ENCODE data around the gene BCAS1.

DNA sequence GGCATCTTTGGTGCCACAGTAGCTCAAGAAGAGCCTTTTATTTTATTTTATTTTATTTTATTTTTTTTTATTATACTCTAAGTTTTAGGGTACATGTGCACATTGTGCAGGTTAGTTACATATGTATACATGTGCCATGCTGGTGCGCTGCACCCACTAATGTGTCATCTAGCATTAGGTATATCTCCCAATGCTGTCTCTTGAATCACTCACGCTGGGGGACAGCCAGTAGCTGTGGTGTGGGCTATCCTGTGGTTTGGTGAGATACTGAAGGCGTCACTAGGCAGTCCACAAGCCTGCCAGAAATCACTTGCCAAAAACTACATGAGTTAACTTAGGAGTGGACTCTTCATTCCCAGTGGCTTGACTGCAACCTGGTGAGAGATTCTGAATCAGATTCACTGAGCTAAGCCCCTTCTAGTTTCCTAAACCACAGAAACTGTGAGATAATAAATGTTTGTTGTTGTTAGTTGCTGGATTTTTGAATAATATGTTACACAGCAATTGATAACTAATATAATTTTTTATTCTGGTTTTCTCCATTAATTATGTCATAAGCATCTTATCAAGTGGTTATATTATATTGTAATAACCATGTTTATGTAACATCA, 191.3 kb downstream of the TSHZ2 start:
- PRO-cap, 4 experiments = no peak in any of the 4 experiments
- RAMPAGE, long total RNA, 2 experiments = no peak in any of the 2 experiments
- RRBS = no CpG with 5 or more reads among the region's 3 CpGs

- PRO-cap, 4 experiments = no peak in any of the 4 experiments
- RAMPAGE, long total RNA, 2 experiments = no peak in any of the 2 experiments
- RRBS = no CpG with 5 or more reads among the region's 5 CpGs
Observed at GRCh38 chr20:53395193-53395851, 198.3 kb downstream of the ZNF217 start.

- PRO-cap, 4 experiments = no peak in any of the 4 experiments
- RAMPAGE, long total RNA, 2 experiments = no peak in any of the 2 experiments
Observed at GRCh38 chr20:53590899-53591150, 2.8 kb downstream of the ZNF217 start.

DNA sequence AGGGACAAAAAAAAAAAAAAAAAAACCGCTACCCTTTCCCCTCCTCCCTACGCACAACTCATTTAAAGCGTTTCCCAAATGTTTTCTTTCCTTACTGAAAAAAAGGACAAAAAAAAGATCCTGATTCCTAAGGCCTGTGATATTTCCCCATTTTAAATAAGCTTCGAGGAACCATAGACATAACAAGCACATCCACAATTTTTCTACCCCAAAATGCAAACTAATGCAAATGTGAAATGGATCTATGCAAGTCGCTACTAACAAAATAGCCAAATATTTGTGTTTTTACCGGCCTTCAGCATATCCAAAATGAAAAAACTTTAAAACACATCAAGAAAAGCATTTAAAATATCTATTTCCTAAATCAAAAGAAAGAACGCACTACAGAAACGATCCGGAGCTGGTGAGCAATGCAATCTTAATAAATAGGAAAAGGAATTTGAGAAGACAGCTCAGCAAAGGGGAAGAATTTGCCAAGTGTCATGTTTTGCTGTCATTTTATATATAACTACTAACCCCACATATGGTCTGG, 1.5 kb upstream of the ZNF217 start:
- PRO-cap, 4 experiments = no peak in any of the 4 experiments
- RAMPAGE, long total RNA, 2 experiments = no peak in any of the 2 experiments
- RRBS = no CpG with 5 or more reads among the region's 9 CpGs

GRCh38 chr20:53597535-53598173, 4.0 kb upstream of the ZNF217 start:
- PRO-cap, 4 experiments = peak in 2 of 4 experiments; most common minus-strand start chr20:53597702 (in 2)
- RAMPAGE, long total RNA, 2 experiments = no peak in any of the 2 experiments
- RRBS = no CpG with 5 or more reads among the region's 4 CpGs

DNA sequence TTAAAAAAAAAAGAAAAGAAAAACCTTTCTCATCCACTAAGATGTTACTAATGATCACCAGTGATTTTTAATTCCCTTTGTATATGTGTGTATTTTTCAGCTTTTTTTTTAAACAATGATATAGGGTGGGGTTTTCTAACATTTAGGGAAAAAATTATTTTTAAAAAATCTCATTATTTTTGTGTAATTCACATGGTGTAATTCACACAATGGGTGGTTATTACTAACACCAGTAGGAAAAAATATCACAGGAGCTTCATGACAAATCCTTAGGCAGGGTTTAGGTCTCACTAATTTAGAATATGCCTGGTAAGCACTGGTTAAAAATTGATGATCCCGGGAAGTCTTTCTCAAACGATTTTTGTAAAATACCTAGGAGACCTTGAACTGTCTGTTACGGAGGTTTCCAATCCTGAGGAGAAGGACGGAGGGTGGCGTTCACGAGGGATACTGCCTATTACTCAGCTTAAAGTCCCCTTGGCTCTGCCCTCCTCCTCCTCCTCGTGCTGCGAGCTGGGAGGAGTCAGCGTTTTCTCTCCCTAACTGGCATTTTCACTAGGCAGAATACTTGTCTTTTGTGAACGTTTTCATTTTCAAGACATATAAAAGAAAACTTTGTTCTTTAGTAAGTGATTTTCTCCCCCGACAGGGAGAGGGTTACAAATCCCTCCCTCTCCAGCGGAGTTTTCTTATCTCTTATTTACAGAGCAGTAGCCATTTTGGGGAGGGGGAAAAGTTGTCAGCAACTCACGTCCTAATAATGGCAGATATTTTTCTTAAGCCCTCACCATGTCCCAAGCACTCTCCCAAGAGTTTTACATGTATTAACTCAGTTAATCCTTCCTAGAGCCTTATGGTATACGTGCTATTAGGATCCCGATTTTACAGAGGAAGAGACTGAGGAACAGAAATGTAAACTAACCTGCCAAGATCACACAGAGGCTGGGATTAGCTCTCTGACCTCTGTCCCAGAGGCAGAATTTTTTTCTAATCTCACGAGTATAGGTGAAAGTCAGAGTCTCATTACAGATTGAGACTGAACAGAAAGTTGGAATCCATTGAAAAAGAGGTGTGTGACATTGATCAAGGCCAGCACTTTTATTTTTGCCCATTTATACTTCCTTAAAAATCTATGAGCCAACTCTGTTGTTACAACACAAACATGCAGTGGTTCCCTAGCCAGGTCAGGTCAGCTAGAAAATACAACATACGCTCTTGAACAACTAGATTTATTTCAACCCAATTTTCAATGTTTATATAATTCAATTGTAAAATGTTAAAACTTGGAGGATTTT, 29.9 kb upstream of the ZNF217 start:
- PRO-cap, 4 experiments = peak in 4 of 4 experiments; most common plus-strand start position 717 of the sequence (in 3); most common minus-strand start position 463 of the sequence (in 3)
- RAMPAGE, long total RNA, 2 experiments = no peak in any of the 2 experiments
- RRBS = no CpG with 5 or more reads among the region's 17 CpGs

DNA sequence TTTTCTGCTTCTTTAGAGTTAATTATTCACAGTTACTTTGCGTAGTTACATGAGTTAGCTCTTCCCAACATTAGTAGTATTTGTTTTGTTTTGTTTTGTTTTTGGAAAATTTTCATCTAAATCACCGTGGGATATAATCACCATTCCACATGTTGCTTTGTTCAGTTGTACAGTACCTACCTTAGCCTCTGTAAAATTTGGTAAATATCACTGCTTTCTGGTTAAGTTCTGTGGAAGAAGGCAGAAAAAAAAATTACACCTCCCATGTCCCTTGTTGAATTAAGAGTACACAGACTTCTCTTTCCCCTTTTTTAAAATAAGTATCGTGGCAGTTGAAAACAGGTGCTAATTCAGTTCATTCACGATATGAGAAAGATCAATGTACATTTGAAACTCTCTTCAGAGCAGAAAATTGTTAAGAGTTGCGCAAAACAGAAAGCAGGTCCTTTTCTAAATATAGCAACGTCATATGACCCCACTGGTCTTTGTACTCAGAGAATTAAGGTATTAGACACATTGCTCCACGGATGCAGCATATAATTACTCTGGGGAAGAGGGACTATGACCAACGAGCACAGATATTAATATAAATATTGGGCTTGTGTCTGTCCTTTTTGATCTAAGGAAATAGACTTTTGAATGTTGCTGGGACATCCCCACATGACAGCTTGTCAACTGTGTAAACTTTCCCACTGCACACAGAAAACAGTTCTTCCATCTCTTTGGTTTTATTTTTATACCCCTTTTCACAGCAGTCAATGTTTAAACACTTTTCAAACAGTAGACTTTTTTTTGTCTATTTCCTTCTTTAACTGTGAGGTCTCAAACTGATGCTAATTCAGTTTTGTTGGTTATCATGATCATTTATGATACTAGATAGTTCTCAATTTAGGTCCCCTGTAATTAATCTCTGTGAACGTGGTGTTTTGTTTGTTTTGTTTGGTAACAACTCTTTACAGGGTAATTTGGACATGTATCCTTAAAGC, 58.7 kb upstream of the ZNF217 start:
- PRO-cap, 4 experiments = peak in 2 of 4 experiments; most common plus-strand start position 537 of the sequence (in 2)
- RAMPAGE, long total RNA, 2 experiments = no peak in any of the 2 experiments
- RRBS = no CpG with 5 or more reads among the region's 9 CpGs

DNA sequence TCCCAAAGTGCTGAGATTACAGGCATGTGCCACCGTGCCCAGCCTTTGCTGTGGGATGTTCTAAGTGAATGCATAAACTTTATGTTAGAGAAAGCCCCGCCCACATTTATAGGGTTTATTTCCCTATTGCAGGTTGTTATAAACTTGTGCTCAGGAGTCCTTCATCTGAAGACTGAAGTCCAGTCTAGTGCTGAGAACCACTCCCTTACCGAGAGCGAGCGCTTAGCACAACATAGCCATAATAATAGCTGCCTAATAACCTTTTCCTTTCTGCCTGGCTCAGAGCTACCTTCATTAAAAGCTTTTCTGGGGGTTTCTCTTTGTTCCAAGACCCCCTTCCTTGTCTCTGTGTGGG, 75.4 kb upstream of the ZNF217 start:
- PRO-cap, 4 experiments = no peak in any of the 4 experiments
- RAMPAGE, long total RNA, 2 experiments = no peak in any of the 2 experiments
- RRBS = no CpG with 5 or more reads among the region's 5 CpGs

GRCh38 chr20:53677146-53678007, 83.7 kb upstream of the ZNF217 start:
- PRO-cap, 4 experiments = no peak in any of the 4 experiments
- RAMPAGE, long total RNA, 2 experiments = no peak in any of the 2 experiments
- RRBS = no CpG with 5 or more reads among the region's 14 CpGs

DNA sequence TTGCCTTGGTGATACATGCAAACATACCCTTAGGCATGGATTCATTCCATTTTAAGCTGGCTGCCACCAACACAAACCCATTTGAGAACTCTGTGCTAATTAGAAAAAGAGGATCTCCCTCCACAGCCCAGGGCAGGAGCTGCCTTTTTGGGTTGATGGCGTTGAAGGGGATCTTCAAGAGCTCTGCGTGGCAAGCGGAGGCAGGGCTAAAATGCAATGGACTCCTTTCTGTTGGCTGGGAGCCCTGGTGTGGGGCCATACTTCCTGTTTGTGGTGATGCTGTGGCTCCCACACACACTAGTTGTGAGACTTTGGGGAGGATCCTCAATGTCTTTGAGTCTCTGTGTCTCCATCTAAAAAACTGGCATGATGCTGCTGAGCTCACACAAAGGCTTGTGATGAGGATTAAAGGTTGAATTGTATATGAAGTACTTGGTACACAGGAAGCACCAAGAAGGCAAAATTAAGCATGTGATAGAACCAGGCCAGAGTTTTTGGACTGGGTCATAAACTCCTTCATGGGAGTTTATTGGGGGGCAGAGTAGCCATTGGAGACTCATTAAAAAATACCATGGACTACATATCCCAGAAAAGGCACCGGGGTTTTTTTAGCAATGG, 160.9 kb upstream of the ZNF217 start:
- PRO-cap, 4 experiments = no peak in any of the 4 experiments
- RAMPAGE, long total RNA, 2 experiments = no peak in any of the 2 experiments
- RRBS = no CpG with 5 or more reads among the region's 4 CpGs

DNA sequence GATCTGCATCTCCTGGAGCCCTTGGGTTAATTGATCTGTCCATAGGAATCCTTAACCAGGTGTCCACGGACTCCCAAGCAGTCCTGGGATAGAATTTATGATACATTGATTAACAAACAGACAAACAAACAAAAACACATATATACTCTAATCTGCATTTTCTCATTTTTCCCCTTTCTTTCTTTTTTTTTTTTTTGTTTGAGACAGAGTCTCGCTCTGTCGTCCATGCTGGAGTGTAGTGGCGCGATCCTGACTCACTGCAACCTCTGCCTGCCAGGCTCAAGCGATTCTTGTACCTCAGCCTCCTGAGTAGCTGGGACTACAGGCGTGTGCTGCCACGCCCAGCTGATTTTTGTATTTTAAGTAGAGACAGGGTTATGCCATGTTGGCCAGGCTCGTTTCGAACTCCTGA, 207.9 kb upstream of the ZNF217 start:
- PRO-cap, 4 experiments = no peak in any of the 4 experiments
- RAMPAGE, long total RNA, 2 experiments = no peak in any of the 2 experiments
- RRBS = no CpG with 5 or more reads among the region's 10 CpGs

- PRO-cap, 4 experiments = no peak in any of the 4 experiments
- RAMPAGE, long total RNA, 2 experiments = no peak in any of the 2 experiments
- RRBS = no CpG with 5 or more reads among the region's 6 CpGs
Observed at GRCh38 chr20:53826824-53827615, 233.4 kb upstream of the ZNF217 start.

- PRO-cap, 4 experiments = no peak in any of the 4 experiments
- RAMPAGE, long total RNA, 2 experiments = no peak in any of the 2 experiments
- RRBS = no CpG with 5 or more reads among the region's 5 CpGs
Observed at GRCh38 chr20:53903506-53904131, 166.8 kb downstream of the BCAS1 start.

- PRO-cap, 4 experiments = no peak in any of the 4 experiments
- RAMPAGE, long total RNA, 2 experiments = no peak in any of the 2 experiments
- RRBS = no CpG with 5 or more reads among the region's 8 CpGs
Observed at GRCh38 chr20:53926497-53927227, 143.7 kb downstream of the BCAS1 start.

GRCh38 chr20:54017947-54018247, 52.5 kb downstream of the BCAS1 start:
- PRO-cap, 4 experiments = no peak in any of the 4 experiments
- RAMPAGE, long total RNA, 2 experiments = no peak in any of the 2 experiments
- RRBS = no CpG with 5 or more reads among the region's 3 CpGs

GRCh38 chr20:54070181-54070991, at the start of gene BCAS1:
TSS of gene BCAS1 (minus strand) at chr20:54070594.
- PRO-cap, 4 experiments = no peak in any of the 4 experiments
- RAMPAGE, long total RNA, 2 experiments = no peak in any of the 2 experiments
- RRBS = no CpG with 5 or more reads among the region's 11 CpGs

GRCh38 chr20:54084862-54085553, 14.6 kb upstream of the BCAS1 start:
- PRO-cap, 4 experiments = no peak in any of the 4 experiments
- RAMPAGE, long total RNA, 2 experiments = no peak in any of the 2 experiments
- RRBS = no CpG with 5 or more reads among the region's 5 CpGs

DNA sequence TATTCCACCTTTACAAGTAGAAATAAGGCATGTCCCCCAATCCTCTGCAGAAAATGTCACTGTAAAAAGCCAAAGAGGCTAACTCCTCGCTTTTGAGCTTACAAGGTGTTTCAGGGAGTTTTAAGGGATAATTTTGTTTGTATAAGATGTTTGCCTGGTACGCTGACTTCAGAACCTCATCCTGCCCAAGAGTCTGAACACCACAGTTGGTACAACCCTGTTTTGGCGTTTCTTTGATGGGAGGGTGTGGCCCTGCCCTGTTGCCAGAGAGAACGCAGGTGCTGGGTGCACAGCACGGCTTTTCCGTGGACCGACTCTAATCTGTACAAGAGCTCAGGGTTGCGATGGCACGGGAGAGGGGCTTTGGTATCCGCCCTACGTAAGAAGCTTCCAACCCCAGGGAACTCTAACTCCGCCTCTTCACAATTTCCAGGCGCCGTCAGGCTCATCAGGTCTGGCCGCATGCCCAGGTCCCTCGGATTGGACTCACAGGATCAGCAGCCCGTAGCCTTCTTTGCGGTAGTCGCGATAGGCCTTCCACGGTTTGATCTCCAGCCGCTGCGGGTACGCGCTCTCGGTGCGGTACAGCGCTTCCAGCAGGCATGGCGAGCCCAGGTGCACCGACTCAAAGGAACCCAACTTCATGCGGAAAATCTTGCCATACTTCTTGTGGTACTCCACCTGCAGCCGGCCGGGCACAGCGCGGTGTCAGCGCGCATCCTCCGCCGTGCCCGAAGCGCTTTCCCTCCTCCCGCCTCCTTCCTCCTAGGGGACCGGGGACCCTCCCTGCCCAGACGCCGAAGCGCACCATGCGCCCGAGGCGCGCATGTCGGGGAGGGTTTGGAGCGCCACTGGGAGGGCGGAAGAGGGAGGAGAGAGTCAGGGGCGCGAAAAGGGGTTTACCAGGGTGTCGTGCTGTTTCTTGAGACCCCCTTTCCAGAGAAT, 1.1 kb downstream of the CYP24A1 start:
- PRO-cap, 4 experiments = no peak in any of the 4 experiments
- RAMPAGE, long total RNA, 2 experiments = no peak in any of the 2 experiments
- RRBS = 2% methylated on average over 9 of the region's 56 CpGs

- PRO-cap, 4 experiments = no peak in any of the 4 experiments
- RAMPAGE, long total RNA, 2 experiments = no peak in any of the 2 experiments
- RRBS = no CpG with 5 or more reads among the region's 4 CpGs
Observed at GRCh38 chr20:54267338-54267683, 59.4 kb downstream of the PFDN4 start.

DNA sequence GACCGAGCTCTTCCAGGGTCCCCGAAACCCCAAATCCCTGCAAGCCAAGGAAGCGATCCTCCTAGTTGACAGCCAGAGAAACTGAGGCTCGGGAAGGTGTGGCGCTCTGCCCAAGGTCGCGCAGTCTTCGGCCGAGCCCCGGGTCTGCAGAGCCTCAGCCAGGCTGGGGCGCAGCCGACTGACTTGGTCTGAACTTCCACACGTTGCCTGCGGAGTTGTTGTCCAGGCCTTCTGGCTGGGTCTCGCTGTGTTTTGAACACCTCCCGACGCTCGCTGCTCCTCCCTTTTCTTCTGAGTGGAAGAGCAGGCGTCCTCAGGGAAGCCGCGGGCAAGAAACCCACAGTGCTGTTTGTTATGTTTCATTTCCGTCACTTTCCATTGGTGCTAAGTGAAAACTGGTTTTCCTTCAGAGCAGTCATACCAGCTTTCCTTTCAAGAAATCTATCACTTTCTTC, 563 bp downstream of the FAM210B start:
- PRO-cap, 4 experiments = peak in 2 of 4 experiments; most common minus-strand start position 190 of the sequence (in 1)
- RAMPAGE, long total RNA, 2 experiments = no peak in any of the 2 experiments
- RRBS = no CpG with 5 or more reads among the region's 22 CpGs